ENCODE measurements around the gene RNASET2.

- PRO-cap, 3 experiments, result no peak in any of the 3 experiments
- RAMPAGE, long total RNA, result no peak
These were observed 29.0 kb downstream of the RNASET2 start for GRCh38 chr6:166927304-166927784.

DNA sequence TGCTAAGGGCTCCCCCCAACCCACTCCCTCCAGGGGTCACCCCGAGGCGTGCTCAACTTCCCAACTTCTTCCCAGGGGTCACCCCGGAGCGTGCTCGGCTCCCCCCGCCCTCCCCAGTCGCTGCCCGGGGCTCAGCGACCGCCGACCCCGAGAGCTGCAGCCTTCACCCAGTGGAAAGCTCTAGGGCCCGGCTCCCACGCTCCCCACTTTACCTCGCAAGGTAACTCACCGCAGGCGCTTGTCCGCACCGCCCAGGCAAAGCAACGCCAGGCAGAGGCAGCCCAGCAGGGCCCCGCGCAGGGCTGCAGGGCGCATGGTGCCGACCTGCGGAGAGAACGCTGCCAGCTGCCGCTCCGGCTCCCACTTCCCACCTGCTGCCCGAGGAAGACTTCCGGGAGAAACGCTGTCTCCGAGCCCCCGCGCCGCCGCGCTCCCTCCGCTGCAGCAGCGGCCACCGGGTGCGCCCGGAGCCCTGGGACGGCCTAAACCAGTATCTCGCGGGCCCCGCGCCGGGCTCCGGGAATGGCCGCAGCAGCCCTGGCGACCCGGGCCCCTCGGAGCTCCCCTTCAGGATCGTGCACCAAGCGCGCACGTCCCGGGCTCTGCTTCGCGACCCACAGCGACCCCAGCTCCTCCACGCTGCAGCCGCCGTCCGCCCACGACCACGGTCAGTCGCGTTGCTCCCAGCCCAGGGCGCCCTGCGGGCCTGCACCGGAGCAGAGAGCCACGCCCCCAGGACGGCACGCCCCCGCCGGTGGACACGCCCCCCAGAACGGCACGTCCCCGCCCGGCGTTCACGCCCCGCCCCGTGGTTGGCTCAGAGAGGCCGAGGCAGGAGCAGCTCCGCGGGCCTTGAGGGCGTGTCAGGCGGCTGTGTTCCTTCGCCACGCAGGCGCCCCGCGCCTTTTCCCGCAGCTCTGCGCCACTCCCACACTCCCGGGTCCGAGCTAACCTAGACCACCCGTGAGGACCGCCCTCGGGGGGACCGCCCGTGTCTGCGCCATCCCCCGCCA, at the start of gene RNASET2:
Gene RNASET2, minus strand, starts transcription at position 683 of the 1,013 bp plus-strand sequence.
- PRO-cap, 3 experiments, result peak in 3 of 3 experiments; most common plus-strand start position 820 of the sequence (in 3); most common minus-strand start position 674 of the sequence (in 2)
- RAMPAGE, long total RNA, result no peak

- PRO-cap, 3 experiments, result no peak in any of the 3 experiments
- RAMPAGE, long total RNA, result no peak
These were observed 4.1 kb upstream of the CEP43 start for GRCh38 chr6:166994892-166995641.

- PRO-cap, 3 experiments, result no peak in any of the 3 experiments
- RAMPAGE, long total RNA, result no peak
These were observed 8.7 kb upstream of the CCR6 start for GRCh38 chr6:167113736-167115051.

GRCh38 chr6:167146248-167146596, 11.6 kb downstream of the GPR31 start:
- PRO-cap, 3 experiments, result no peak in any of the 3 experiments
- RAMPAGE, long total RNA, result no peak

DNA sequence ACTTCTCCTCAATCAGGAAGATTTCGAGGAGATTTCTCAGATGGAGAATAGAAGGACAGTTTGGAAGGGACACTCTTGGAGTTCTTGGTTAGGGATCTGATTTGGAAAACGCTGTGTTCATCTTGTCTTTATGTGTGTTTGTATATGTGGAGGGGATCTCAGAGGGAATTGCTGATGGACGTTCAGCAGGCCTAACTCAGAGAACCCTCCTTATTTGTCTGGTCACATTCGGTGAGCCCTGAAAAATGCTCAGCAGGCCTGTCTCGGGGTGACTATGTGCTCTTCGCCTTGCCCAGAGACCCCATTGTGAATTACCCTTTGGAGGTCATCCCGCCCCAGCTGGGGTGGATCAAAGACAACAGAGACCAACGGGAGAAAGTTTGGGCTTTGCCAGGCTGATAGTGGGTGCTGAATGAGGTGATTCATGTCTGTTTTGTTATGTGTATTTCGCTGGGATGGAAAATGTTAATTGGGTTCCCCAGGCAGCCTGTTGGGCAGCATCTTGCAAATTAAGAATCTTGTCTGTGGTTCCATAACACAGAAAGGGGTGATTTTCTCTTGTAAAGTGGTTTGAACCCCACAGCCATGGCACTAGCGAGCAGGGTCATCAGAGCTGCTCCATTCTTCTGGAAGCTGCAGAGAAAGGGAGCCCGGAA, 63.3 kb upstream of the UNC93A start:
- PRO-cap, 3 experiments, result no peak in any of the 3 experiments
- RAMPAGE, long total RNA, result no peak

DNA sequence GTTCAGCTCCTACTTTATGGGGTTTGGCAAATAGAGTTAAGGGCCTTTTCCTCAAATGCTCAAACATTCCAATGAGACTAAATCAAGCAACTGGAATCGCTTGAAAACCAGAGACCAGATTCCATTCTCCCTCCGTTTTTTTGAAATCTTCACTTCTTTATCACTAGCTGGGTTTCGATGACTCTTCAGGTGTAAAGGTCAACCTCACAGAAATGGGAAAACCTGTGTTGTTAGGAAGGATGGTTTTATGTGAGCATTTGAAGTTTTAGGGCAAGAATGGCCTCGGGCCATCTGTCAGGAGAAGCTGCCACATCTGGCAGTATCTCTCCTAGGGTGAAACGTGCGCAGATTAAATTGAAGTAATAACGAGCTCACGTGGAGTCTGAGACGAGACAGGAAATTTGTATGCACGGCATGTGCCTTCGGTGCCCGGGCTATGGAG, 25.0 kb downstream of the TTLL2 start:
- PRO-cap, 3 experiments, result no peak in any of the 3 experiments
- RAMPAGE, long total RNA, result no peak

DNA sequence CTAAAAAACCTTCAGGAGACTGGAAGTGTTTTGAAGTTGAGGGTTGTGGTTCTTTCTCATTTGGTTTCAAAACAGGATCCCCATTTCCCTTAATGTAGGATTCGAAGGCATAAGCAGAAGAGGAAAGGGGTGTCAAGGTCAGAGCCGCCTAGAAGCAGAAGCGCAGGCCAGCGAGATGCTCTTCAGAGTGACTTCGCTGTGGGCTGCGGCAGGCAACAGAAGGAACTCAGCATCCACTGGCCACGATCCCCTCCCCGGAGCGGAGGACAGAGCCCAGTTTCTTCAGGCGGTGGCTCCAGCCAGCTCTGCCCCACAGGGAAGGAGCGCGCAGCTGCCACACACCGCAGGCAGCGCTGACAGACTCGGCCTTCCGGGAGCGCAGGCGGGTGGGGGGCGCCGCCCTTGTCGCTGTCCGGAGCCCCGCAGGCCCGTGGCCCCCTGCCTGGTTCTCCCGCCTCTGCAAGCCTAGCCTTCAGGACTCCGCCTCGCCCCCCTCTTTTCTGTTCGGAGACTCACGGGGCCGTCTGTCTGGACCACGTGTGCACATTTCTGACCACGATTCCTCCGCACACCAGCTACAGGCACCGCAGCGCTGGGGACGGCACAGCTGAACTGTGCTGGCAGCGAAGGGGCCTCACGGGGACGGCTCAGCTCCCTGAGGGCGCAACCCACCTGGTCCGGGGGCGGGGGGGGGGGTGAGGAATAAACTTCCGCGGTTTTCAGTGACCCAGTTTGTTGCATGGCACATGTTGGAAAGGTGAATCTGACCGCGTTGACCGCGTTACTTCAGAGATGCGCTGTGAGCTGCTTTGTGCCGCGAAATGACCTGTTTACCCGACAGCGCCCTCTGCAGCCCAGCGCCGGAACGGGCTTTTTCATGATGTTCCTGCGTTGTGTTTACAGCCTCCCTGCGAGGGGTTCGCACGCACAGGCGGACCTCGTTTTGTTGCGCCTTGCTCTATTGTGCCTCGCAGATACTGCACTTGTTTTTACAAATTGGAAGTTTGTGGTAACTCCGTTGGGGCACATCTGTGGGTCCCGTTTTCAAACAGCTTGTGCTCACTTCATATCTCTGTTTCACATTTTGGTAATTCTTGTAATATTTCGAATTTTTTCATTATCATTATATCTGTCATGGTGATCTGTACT, 26.2 kb downstream of the TTLL2 start:
- PRO-cap, 3 experiments, result peak in 1 of 3 experiments; most common minus-strand start position 502 of the sequence (in 1)
- RAMPAGE, long total RNA, result no peak

DNA sequence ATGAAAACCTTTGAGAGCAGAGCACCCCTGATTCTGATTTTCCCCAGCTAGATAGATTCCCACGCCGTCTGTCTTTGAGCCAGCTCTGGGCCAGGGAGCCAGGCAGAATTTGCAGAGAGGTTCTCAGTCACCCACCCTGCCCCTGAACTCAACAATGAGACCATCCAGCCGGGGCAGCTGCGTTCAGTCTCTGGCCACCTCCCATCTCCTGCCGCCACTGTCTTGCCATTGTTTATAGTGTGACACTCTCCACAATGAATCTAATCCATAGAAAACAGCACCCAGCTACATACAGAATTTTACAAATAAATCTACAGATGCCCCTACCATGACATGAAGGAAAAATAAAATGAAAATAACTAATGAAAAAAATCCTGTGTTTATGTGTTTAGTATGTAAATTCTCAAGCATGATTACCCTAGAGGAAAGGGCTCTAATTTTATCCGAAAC, 171.3 kb downstream of the TTLL2 start:
- PRO-cap, 3 experiments, result no peak in any of the 3 experiments
- RAMPAGE, long total RNA, result no peak

DNA sequence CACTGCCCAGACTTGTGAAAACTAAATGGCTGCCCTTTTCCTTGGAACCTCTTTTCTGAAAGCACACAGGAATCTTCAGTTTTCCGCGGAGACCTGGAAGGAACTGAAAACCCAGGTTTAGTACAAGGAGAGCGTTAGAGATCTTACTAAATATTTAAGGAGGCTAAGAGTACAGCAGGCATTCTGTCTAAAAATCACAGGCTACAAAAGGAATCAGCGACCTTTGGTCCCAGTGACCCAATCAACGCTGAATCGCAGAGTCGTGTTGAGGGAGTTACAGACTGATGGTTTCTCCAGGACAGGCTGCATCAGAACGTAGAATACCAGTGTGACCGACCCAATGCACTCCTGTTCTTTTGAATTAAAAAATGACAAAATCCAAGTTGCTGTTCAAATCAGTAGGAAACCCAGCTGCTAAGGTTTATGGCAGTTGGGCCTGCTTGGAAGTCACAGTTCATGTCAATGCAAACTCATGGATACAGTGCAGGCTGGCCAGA, 155.9 kb upstream of the AFDN start:
- PRO-cap, 3 experiments, result no peak in any of the 3 experiments
- RAMPAGE, long total RNA, result no peak

DNA sequence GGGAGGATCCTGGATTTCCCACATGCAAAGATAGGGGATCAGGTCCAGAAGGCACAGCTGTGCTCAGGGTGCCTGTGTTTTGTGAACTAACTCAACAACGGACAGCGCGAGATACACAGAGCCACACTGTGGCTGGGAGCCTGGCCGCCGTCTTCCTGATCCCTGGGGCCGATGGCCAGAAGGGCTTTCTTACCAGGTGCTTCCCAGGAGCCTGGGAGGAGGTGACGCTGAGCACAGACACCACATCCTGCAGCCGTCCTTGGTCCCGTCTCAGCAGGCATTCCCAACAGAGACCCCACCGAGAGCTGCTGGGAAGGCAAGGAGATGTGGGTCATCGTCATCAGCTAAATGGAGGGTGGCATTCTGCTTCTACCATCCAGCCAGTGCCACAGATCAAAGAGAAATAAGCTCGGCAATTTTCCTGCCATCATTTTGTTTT, 144.6 kb upstream of the AFDN start:
- PRO-cap, 3 experiments, result no peak in any of the 3 experiments
- RAMPAGE, long total RNA, result no peak

- PRO-cap, 3 experiments, result no peak in any of the 3 experiments
- RAMPAGE, long total RNA, result no peak
These were observed 133.2 kb upstream of the AFDN start for GRCh38 chr6:167693551-167693897.

GRCh38 chr6:167731079-167731746, 95.5 kb upstream of the AFDN start:
- PRO-cap, 3 experiments, result no peak in any of the 3 experiments
- RAMPAGE, long total RNA, result no peak

GRCh38 chr6:167797001-167797614, 29.6 kb upstream of the AFDN start:
- PRO-cap, 3 experiments, result no peak in any of the 3 experiments
- RAMPAGE, long total RNA, result no peak

DNA sequence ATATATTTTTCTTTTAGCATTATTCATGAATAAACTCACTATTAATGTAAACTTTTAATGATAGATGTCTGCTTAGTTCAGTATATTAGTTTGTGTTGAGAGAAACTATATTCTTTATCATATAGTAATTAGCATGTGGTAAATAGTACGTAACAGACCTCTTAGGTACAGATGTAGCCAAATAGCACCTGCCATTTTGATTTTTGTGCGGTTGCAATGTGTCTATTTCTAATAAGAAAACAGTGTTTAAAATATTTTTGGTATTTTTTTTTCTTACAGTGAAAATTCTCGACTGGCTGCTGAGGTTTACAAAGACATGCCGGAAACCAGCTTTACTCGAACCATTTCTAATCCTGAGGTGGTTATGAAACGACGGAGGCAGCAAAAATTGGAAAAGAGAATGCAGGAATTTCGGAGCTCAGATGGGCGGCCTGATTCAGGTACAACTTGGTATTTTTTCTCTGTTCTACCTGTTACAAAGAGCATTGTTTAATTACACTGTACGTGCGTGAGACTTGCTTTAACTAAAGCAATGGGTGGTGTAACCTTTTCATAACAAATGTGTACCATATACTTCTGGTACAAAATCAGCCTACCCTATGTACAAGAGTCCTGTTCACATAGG, 48.5 kb downstream of the AFDN start:
- PRO-cap, 3 experiments, result no peak in any of the 3 experiments
- RAMPAGE, long total RNA, result no peak

DNA sequence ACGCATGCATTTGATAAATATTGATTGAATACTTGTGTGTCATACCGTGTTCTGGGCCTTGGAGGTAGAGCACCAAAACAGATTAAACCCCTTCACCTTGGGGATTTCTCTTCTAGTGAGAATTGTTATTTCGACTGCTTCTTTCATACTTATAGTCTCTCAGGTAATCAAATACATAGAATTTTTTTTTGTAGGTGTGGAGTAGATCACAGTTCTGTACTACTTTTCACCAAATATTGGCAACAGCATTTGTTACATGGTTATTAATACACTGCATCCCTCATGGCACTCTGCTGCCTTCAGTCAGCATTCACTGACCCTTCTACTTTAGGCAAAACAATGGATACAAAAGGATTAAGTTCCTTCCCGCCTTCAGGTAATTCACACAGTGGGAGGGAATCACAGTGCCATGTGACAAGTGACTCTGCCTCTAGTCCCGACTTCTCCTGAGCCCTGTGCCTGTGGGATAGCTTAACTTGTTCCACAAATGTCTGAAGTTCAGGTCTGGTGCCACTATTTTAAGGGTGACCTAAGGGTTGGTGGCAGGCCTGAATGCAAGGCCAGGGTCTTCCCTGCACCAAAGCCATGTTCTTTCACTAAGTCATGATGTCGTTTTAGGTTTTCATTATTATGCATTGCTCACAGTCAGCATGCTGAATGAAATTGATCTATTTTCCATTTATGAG, 66.1 kb downstream of the AFDN start:
- PRO-cap, 3 experiments, result no peak in any of the 3 experiments
- RAMPAGE, long total RNA, result no peak

DNA sequence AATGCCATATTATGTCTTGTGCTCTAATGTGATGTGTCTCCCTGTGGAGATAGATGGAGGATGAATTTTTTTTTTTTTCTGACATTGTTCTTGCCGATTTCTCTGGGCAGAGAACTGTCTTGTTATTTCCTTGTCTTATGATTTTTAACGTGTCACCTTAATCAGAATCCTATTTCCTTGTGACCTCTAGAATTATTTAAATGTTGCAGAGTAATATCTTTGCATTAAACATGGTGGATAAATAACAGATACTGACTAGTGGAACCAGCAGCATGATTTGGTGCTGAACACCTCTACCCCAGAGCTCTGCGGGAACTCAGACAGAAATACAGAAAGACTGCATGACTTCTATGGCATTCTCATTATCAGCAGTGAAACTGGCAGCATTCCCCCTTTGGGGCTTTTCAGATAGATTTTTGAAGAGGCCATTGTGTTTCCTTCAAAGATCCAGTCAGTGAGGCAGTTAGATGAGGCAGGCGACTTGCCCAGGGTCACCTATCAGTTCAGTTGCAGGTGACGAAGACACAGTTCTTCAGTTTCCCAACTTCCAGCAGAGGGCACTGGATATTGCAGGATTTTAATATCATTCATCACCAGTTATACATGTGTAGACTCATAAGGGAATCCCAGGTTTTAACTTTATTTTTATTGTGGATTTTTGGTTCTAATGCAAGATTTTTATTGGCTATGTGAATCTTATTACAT, 81.2 kb downstream of the AFDN start:
- PRO-cap, 3 experiments, result no peak in any of the 3 experiments
- RAMPAGE, long total RNA, result no peak

GRCh38 chr6:167937890-167938751, 59.4 kb upstream of the KIF25 start:
- PRO-cap, 3 experiments, result no peak in any of the 3 experiments
- RAMPAGE, long total RNA, result no peak

DNA sequence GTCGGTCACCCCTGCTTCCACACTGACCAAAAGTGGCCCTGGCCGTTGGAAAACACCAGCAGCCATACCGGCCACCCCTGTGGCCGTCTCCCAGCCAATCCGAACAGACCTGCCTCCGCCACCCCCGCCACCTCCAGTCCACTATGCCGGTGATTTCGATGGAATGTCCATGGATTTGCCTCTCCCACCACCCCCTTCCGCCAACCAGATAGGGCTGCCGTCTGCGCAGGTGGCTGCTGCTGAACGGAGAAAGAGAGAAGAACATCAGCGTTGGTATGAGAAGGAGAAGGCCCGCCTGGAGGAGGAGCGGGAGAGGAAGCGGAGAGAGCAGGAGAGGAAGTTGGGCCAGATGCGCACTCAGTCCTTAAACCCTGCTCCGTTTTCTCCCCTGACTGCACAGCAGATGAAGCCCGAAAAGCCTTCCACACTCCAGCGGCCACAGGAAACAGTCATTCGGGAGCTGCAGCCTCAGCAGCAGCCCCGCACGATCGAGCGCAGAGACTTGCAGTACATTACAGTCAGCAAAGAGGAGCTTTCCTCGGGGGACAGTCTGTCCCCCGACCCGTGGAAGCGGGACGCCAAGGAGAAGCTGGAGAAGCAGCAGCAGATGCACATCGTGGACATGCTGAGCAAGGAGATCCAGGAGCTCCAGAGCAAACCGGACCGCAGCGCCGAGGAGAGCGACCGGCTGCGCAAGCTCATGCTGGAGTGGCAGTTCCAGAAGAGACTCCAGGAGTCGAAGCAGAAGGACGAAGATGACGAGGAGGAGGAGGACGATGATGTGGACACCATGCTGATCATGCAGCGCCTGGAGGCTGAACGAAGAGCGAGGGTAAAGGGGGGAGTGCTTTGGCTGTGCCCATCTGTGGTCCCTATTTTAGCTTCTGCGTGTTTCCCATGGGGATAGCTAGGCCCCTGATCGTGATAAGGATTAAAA, 45.8 kb upstream of the KIF25 start:
- PRO-cap, 3 experiments, result no peak in any of the 3 experiments
- RAMPAGE, long total RNA, result no peak

DNA sequence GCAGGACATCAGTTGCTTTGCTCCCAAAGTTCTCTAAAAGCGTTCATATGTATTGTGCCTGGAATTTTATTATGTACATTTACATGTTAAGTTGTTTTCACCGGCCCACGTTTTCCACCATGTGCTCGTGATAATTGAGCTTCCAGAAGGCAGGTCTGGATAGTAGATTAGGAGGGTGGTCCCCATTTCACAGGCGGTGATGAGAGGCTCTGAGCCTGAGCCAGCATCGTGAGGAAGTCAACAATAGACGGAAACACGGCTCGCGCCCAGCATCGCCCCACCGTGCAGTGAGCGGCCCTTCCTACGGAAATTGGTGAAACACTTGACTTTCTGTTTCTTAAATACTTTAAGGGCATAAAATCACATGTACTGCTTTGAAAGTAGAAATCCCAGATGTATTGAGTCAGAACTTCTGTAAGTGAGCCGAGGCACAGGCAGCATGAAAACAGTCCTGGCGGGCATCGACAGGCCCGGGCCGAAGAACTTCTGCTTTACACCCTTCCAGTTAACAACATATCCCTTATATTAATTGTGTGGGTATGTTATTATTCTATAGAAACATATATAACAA, 4.3 kb upstream of the KIF25 start:
- PRO-cap, 3 experiments, result peak in 2 of 3 experiments; most common plus-strand start position 406 of the sequence (in 2)
- RAMPAGE, long total RNA, result no peak

Data from cerebellum (tissue), 5 donors.